AG09319 (cell line): ENCODE measurements around a stretch of chr7.

- RRBS: no CpG with 5 or more reads among the region's 11 CpGs
Observed at GRCh38 chr7:45977973-45978830, 57.1 kb upstream of the IGFBP3 start.

DNA sequence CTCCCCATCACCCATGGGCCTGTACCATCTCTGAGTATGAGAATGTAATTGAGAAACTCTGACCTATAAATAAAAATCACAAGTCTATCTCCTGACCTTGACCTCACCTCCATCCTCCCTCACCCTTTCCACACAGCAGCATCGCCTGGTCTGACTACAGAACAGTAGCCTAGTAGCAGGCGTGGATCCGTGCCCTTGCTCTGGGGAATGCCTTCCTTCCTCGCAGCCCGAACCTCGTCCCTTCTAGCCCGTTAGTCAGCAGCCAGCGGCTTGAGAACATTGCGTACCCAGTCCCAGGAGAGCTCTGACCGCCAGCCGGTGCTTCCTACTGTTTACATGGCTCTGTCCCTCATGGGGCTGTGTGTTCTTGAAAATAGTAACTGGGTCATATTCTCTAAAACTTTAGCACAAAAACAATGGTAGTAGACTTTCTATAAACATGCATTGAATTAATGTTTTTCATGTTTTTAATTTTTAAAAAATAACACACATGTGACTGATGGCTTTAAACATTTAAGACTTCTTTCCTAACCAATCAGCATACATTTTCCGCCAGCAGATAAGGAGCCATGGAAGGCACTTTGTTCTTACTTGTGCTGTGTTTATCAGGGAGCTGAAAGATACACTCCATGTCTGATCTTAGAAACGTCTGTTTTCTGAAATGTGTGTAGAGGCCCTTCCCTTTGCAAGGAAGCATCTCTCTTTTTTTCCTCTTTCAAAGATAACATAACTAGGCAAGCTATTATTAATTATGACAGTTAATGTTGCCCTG, 682.8 kb upstream of the IGFBP3 start:
- RRBS: no CpG with 5 or more reads among the region's 13 CpGs

DNA sequence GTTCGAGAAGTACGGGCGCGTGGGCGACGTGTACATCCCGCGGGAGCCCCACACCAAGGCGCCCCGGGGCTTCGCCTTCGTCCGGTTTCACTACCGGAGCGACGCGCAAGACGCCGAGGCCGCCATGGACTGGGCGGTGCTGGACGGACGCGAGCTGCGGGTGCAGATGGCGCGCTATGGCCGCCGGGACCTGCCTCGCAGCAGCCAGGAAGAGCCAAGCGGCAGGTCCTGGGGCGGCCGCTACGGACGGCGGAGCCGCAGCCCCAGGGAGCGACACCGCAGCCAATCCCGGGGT, 529.1 kb downstream of the TNS3 start:
- RRBS: no CpG with 5 or more reads among the region's 40 CpGs

DNA sequence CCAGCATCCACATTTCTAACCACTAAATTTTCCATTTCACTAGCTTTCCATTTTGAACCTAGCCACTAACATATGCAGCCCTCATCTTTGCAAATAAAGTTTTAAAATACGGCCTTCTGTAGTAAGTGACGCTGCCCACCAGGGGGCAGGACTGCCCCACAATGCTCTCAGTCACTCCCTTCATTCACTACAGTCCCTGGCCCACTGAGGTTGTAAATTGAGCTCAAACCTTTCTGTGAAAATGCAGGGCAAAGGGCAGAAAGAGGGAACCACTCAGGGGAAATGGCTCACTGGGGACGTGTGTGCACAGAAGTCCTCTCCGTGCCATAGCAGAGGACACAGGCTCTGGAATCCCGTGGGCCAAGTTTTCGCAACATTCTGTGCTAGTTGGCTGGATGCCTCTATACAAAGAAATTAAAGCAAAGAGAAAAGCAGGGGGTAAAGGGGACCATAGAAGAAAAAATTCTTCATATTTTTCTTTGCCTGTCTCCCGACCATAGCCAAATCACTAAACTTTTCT, 315.6 kb downstream of the TNS3 start:
- RRBS: no CpG with 5 or more reads among the region's 7 CpGs

DNA sequence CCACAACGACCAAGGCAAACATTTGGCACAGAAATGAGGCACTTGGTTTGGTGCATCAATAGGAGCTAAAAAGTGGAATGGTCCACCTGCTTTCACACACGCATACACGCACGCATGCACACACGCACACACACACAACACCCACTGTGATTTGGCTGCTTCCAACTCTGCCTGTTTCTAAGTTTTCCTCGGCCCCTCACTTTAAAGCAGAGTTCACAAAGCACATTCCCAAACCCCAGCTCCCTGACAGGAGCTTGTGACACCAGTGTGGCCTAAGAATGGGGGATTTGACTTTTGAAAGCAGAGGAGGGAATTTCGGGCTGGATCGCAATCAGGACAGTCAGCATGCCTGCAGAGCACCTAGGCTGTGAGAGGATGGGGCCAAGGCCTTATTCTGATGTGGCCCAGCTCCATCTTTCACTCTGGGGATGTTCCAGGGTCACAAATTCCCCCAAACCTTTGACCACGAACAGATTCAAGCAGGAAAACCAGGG, 305.7 kb downstream of the TNS3 start:
- RRBS: no CpG with 5 or more reads among the region's 9 CpGs

- RRBS: no CpG with 5 or more reads among the region's 7 CpGs
Observed at GRCh38 chr7:47291256-47292086, 290.4 kb downstream of the TNS3 start.

DNA sequence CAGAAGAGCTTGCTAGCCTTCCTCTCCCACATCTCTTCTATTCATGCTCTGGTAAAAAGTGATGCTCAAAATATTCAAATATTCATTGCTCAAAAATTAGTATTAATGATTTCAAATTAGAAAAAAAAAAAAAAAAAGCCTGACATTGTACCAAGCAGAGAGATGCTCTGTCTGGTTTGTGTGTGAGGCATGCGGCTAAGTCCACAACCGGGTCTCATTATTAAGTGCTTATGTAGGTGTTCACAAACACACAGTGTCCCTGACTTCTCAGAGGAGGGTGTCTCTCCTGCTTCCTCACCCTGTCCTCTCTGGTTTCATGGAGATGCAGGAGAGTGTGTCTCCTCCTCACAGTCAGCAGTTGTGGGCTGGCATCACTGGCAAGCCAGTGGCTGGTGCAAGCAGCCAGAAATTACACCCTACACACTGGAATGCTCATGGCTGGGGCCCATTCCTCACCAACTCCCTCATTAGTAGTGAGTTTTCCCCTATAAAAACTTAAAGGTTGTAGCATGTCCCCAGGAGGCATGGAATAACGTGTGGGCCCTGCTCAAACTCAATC, 280.3 kb downstream of the TNS3 start:
- RRBS: no CpG with 5 or more reads among the region's 3 CpGs

DNA sequence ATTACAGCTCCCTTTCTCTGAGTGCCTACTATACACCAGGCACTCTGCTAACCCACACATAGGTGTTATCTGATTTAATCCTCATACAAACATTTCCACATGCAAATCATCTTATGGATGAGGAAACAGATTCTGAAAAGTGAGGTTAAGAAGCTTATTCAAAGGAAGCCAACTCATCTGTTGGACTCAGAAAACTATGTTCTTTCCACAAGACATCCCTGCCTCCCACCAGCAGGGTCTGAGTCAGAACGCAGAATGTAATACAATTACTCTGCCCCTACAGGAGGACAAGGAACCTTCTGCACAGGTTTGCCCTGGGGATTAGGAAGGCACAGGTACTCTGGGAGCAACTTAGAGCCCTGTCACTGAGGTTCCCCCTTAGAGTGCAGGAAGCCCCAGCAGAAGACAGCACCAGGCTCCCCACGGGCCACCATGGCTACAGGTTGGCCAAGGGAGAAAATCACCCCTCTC, 255.7 kb downstream of the TNS3 start:
- RRBS: no CpG with 5 or more reads among the region's 2 CpGs

DNA sequence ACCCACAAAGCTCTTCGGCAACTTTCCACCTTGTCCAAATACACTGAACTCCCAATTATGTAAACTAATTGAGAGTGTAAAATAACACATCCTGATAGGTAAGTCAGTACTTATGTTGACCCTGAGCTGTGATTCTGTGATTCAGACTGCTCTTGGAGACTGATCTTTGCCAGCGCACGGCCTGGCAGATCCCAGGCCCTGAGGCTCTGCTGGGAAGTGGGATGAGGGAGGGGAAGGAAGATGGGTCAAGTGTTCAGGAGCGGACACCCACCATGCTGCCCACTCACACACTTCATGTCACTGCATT, 226.3 kb downstream of the TNS3 start:
- RRBS: no CpG with 5 or more reads among the region's 4 CpGs

GRCh38 chr7:47401075-47401365, 180.9 kb downstream of the TNS3 start:
- RRBS: no CpG with 5 or more reads among the region's 5 CpGs

- RRBS: no CpG with 5 or more reads among the region's 14 CpGs
Observed at GRCh38 chr7:47472872-47473240, 109.1 kb downstream of the TNS3 start.

DNA sequence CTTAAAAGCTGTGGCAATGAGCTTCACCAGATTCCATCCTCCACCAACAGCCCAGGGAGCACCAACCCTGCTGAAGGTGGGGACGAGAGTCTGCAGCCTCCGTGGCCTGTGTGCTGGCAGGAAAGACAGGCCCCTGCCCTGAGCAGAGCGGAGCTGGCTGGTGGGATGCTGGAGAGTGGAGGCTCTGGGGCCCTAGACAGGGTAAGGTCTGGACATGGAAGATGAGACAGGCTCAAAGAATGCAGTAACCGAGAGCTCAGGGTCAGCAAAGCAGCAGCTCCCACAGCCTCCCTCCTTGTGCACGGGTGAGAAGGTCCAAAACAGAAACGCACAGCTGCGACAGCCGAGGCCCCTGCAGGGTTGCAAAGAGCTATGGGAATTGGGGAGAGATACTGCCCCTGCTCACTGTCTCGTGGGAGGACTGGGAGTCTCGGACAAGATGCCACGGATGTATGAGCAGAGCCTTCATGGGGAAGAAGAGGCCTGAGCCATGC, 80.5 kb downstream of the TNS3 start:
- RRBS: no CpG with 5 or more reads among the region's 11 CpGs

DNA sequence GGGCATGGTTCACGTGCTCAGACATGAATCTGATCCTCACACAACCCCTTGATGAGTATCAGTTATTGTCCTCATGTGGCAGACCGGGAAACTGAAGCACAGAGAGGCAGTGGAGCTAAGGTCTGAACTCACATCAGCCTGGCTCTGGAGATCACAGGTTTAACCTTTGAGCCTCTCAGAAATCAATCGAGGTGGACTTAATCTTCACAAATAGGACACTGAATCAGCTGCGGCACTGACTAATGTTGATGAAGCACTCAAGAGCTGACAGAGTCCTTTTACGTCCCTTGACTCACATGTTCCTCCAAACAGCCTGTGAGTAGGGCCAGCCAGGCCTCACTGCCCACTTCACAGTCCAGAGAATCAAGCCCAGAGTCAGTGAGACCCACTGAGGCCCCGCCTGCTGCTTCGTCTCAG, 63.2 kb downstream of the TNS3 start:
- RRBS: no CpG with 5 or more reads among the region's 7 CpGs

DNA sequence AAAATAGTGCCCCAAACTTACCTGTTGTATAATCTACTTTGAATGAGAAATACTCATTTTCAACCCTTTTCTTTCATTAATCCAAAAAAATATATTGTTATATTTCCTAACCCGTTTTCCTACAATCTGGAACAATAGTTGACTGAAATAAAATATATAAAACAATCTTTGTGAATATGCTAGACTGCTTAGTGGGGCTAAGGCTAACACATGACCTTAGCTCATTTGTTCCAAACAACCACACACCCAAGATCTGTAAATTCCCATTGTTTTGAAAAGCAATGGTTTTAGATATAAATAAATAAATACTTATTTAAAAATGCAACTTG, 7.5 kb downstream of the HUS1 start:
- RRBS: no CpG with 5 or more reads among the region's 1 CpG

DNA sequence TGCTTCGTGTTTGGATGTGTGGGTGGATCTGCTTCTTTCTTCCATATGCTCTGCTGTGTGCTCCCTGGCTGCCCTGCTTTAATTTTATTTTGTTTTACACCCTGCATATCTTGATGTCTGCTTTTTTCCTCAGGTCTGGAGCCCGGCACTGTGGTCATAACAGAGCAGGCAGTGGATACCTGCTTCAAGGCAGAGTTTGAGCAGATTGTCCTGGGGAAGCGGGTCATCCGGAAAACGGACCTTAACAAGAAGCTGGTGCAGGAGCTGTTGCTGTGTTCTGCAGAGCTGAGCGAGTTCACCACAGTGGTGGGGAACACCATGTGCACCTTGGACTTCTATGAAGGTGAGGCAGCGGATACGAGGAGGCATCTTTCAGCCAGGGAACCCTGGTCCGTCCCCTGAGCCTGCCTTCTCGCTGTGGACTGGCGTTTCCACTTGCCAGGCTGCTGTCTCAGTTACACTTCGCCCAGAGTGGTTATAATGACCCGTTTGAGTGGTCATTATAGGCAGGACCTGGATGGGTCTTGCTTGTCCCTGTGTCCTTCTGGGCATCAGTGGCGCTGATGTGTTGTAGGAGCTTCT, 17.8 kb downstream of the UPP1 start:
- RRBS: 96% methylated on average over 3 of the region's 14 CpGs

- RRBS: no CpG with 5 or more reads among the region's 4 CpGs
Observed at GRCh38 chr7:48110126-48110413, 21.0 kb downstream of the UPP1 start.

GRCh38 chr7:50069111-50070086, 23.6 kb downstream of the ZPBP start:
- RRBS: no CpG with 5 or more reads among the region's 12 CpGs

- RRBS: no CpG with 5 or more reads among the region's 3 CpGs
Observed at GRCh38 chr7:50308131-50308432, 3.6 kb downstream of the IKZF1 start.

GRCh38 chr7:50316955-50317766, 12.6 kb downstream of the IKZF1 start:
- RRBS: no CpG with 5 or more reads among the region's 8 CpGs

DNA sequence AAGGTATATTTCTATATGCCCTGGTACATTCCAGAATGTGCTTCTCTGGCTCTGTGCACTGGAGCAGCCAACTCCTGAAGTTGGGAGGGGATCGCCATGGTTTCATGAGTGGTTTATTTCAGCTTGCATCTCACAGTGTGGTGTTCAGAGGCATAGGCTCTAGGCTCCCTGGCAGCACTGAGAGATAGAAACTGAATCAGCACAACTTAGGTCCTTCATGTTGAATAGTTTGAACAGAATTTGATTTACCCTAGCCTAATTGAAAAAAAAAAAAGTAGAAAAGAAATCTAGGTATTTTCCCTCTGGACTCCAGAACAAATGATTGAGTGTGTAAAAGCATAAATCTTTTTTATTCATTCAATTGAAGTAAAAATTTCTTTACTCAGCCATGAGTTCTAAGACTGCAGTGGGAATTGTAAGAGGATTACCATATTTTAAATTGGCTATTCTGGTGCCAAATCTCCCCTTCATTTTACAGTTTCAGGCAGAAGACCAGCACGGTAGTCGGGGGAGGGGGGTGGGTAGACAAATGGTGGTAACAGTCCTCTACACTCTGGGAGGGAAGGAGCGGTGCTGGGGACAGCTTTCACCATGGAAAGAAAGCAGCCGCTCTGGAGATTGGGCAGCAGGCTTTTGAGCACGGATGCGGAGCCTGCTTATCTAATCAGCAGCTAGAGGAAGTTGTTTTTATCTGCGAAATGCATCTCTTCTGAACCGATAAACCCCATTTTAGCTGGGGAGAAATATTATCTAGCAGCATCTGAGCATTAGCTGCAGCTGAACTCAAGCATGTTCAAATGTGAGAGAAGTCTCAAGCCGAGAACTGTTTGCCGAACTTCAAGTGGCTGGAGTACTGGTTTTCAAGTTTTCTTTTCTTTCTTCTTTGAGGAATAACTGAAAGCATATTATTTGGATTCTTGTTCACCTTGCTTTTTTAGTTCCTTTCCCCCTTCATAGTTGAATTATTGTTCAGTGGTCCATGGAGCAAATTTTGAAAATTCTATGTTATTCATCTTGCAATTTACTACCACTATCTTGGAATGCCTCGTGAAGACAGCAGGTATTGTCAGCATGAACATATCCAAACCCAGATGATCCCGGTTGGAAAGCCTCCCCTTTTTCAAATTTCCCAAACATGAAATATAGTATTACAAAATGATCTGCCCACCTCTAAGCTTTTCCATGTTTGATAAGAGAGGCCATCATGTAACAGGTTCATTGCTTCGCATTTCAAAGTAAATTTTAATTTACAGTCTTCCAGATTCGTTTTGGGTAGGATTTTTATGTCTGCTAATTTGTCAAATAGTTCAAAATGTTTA, 28.8 kb downstream of the IKZF1 start:
- RRBS: no CpG with 5 or more reads among the region's 15 CpGs